Progenitor cell of endocrine pancreas (in vitro differentiated cells): Measurements from ENCODE around the genes OTOF, EMILIN1, PRR30 and GTF3C2.

DNA sequence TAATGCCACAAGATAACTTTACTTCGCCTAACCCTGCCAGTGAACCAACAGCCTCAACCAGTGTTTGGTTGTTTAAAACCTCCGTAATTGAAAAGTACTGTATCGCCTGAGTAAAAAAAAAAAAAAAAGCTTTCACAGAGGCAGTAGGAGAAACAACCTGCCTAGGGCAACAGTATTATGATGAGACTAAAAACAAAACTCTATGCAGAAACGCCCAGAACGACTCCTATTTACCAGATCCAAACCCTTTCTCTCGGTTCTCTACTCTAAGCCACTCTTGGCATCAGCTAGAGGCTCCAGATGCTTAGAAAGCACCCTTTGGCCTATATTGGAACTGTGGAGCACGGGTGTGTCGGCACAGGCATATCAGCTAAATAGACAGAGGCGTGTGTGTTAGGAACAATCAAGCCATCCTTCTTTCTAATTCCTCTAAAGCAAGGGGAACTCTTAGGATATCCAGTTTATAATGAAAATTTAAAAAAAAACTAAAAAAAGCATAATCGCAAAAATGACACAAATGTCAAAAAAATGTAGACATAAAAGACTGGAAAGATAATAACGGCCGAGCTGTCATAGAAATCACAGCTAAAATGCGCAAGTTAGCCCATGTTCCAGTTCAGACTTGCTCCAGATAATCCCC lies 40.8 kb upstream of the SELENOI start:
- PRO-cap = no peak

GRCh38 chr2:26347739-26348651 lies 1.4 kb upstream of the ADGRF3 start:
- PRO-cap = no peak

DNA sequence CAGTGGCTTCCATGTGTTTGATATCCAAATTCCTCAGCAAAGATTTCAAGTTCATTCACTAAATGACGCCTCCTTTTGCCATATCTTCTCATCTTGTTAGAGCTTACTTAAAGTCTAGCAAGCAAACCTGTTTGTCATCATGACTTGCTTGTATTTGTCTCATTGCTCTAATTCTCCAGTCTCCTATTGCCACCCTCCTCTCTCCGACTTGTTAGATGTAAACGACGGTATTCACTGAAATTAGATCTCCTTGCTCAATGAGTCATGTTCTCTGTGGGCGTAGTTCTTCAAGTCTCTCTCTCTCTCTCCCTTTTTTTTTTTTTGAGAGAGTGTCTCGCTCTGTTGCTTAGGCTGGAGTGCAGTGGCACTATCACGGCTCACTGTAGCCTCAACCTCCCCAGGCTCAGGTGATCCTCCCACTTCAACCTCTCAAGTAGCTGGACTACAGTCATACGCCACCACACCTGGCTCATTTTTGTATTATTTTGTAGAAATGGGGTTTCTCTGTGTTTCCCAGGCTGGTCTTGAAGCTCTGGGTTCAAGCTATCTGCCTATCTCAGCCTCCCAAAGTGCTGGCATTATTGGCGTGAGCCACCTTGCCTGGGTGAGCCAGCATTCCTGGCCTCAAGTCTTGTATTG lies 9.0 kb upstream of the ADGRF3 start:
- PRO-cap = no peak

DNA sequence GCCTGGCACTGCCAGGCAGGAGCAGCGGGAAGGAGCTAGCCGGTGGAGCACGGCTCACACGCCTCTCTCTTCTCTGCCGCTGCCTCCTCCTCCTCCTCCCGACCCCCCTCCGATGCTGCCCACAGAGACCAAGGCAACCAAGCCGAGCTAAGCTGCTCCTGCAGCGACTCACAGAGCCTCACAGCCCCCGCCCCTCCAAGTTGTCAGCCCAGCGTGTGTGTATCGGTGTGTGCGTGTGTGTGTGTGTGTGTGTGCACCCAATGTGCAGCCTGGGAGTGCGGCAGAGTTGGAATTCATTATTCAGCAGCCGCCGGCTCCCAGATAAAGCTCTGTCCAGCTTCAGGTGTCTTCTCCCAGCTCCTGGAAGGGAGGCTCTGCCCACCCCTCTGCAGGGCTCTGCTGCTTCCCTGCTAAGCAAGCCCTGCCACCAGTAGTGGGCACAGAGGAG lies at the start of gene OTOF:
Gene OTOF (minus strand): TSS at position 172 of the 448 bp plus-strand sequence.
- PRO-cap = no peak

DNA sequence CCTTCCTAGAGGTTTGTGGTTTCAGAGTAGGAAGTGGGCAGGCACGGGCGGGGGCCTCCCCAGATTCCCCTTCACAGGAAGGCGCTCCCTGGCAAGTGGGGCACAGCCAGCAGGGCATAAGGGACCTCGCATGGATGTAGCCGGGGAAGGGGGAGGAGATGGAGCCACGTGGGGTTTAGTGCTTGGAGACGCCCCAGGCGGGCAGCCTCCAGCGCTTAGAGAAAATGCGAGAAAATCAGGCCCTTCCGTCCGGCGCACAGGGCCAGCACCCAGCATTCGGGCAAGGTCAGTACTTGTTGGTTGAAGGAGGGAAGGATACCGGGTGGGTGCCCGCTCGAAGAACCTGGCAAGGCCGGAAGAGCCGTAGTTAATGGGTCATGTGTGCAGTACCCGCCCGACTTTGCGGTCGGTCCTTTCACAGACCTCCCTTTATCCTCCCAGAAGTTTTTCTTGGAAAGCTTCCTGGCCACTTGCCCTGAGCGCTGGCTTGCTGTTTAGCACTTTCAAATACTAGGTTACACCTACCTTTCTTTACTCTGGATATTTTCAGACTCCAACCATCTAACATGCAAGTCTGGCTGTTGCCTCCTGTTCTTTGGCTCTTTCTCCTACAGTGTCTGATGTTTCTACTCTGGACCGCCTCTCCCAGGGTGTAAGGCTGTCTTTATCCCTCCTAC lies 576 bp downstream of the FAM166C start:
- PRO-cap = no peak

DNA sequence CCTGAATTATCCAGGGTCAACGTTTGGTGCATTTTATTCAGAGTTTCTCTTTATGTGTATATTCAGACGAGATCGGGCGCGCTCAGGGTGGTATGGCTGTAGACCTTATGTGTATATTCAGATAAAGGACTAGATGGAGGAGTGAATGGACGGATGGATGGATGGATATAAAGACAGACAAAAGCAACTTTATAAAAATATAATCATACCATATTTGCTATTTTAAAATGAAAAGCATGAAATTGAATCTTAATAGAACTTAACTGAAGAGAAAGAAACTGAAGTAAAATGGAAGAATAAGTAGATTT lies 9.2 kb downstream of the FAM166C start:
- PRO-cap = no peak

- PRO-cap = no peak
Observed at GRCh38 chr2:26925394-26925876, 45.0 kb upstream of the MAPRE3 start.

DNA sequence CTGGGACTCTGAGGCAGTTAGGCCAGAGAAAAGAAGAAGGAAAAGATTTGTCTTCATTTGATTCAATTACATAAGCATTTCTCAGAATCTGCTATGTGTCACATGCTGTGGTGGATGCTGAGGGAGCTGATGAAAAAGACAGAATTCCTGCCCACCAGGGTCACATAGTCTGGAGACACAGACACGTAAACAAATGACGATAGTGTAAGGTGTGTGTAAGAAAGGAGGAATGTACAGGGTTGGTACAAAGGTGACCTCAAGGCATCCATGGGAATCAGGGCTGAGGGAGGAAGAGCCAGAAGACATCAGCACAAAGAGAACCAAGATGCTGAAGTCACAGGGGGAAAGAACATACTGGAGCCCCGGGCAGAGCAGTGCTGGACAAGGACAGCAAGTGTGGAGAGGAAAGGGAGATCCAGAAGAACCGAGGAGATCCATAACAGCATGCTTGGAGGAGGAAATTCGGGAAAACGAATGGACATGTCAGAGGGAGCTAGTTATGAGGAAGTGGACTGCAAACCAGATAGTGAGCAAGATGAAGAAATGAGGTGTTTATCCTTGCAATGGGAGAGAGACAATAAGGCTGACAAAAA lies 1.2 kb upstream of the MAPRE3 start:
- PRO-cap = no peak

GRCh38 chr2:26972182-26972801 lies 1.9 kb downstream of the MAPRE3 start:
- PRO-cap = no peak

GRCh38 chr2:26979672-26980227 lies 9.3 kb downstream of the MAPRE3 start:
- PRO-cap = no peak

GRCh38 chr2:27015853-27016429 lies 16.8 kb upstream of the TMEM214 start:
- PRO-cap = no peak

GRCh38 chr2:27024566-27025154 lies 8.1 kb upstream of the TMEM214 start:
- PRO-cap = no peak

GRCh38 chr2:27070244-27070956 lies 1.1 kb downstream of the OST4 start:
- PRO-cap = no peak

DNA sequence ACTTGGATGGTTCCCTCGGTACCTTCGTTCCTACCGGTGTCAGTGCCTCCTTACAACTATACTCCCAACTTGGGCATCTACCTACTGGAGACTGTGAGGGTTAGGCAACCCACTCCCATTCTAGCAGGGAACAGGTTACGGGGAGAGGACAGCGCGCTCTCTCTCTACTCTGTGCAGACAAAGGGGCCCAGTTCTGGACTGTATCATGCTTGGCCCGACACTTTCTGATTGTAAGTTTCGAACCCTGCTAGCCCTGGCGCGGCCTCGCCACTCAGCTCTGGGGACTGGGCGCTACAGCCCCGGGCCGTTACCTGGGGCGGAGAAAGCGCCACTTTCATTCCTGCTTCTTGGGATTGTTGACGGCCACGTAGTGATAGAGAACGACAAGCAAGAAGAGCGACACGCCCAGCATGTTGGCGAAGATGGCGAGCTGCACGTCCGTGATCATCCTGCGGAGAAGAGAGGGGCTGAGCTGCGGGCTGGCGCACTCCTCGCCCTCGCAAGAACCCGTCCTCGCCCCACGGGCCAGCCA lies 373 bp downstream of the OST4 start:
- PRO-cap = unidirectional peak, plus-strand start at position 118 of the sequence; bidirectional peak, plus-strand start at position 447 of the sequence, minus-strand start at position 463 of the sequence

- PRO-cap = no peak
Observed at GRCh38 chr2:27078088-27079223, at the start of gene EMILIN1. TSS of gene EMILIN1 (plus strand) at chr2:27078615.

- PRO-cap = bidirectional peak, plus-strand start at chr2:27085884, minus-strand start at chr2:27085696
Observed at GRCh38 chr2:27085262-27086088, 1.1 kb upstream of the KHK start.

DNA sequence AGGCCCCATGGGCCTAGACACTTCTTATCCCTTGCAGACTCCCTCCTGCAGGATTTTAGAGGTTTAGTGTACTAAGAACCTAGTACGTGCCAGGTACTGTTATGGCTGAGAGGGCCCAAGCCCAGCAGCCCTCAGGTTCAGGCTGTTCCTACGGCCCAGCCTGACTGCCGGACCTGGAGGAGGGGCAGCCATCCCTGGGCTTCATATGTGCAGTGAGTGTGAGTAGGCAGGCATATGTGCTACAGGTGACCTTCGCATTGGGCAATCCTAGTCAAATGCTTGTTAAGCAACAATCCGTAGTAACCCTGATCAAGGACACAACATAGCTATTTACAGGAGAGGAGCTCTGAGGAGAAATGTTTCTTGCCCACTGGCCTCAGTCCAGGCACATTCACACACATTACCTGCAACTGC lies 9.0 kb downstream of the KHK start:
- PRO-cap = no peak

GRCh38 chr2:27139273-27139804 lies at the start of gene PRR30:
TSS of gene PRR30 (minus strand) at chr2:27139410.
- PRO-cap = no peak

- PRO-cap = no peak
Observed at GRCh38 chr2:27150600-27150982, 1.8 kb downstream of the TCF23 start.

DNA sequence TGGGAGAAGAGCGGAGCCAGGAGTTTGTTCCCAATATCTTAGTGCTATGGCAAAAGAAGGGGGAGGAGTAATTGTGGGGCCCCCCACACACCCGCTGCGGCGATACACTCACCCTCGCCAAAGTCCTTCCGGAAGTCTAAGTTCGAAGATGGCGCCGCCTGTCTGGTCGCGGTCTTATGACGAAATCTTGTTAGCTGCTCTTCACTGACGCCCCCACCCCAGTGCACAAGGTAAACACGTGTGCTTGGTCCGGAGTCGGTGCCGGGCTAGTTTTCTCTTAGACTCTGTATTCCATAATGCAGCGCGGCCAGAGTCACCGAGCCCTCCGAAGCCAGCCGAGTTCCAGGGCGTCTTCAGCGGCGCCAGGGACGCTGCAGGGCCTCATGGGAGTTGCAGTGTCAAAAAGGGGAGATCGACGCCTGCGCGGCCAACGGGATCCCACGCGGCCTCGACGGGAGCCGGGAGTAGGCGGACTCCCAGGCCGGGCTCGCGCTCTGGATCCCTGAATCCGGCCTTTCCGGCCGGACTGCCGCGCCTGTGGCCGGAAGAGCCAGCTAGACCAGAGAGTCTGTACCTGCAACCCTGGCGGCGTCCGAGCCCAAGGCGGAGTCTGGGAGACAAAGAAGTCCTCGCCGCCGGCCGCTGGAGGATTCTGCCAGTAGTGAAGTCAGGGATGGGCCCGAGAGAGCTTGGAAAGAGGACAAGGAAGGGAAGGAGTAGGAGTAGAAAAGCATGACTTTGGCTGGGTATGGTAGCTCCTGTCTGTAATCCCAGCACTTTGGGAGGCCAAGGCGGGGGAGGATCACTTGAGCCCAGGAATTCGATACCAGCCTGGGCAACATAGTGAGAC lies at the start of gene GTF3C2:
Gene GTF3C2 (minus strand): TSS at position 138 of the 850 bp plus-strand sequence.
- PRO-cap = bidirectional peak, plus-strand start at position 228 of the sequence, minus-strand start at position 138 of the sequence; bidirectional peak, plus-strand start at position 562 of the sequence, minus-strand start at position 355 of the sequence